Diencephalon (tissue), 2 donors: ENCODE results near the gene CCNG2.

DNA sequence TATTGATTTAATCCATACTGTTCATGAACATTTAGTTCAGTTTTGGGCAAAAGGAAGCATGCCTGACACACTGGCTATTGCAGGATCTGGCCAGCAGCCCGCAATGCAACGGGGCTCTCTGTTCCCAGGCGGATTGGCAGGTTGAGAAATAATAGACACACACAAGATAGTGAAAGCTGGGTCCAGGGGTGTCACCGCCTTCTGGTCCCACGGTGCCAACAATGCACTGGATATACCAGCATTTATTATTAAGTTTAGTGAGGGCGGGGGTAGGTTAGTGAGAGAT is 24.9 kb upstream of the STBD1 start:
- RAMPAGE, long total RNA: no peak

DNA sequence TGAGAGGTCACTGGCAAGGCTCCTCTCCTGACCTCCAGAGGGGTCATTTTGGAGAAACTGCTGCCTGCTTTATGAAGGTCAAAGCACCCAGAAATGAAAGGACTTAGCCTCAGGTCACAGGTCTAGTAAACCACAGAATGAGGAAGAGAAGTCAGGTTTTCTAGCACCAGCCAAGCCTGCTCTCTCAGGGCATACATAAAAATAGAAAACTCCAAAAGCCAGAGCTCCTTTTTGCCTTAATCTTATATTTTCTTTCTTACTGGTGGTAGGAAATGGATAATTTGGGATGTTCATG is 134.2 kb downstream of the SHROOM3 start:
- RAMPAGE, long total RNA: no peak

- RAMPAGE, long total RNA: no peak
These were observed 151.0 kb downstream of the SHROOM3 start for GRCh38 chr4:76585862-76586658.

DNA sequence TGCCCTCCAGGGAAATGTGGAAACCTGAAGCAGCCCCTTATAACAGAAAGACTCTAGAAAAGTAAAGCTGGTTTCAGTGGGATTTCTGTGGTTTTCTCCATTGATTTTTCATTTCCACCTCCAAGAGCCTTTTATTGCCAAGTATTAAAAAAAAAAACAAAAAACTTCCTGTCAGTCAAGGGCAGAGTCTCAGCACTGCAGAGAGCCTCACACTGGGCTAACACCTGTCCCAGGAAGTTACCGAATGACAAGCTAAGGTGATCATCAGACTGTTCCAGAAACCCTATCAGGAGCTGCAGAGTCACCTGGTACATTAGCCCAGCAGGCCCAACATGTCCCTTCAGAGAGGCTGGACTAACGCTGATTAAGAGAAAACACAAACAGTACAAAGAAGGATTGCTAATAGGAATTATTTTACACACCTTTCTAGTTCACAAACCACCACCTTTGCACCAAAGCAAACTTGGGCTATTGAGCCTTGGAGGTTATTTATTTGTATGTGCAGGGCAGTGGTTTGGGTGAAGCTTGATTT is 186.0 kb downstream of the SHROOM3 start:
- RAMPAGE, long total RNA: no peak

DNA sequence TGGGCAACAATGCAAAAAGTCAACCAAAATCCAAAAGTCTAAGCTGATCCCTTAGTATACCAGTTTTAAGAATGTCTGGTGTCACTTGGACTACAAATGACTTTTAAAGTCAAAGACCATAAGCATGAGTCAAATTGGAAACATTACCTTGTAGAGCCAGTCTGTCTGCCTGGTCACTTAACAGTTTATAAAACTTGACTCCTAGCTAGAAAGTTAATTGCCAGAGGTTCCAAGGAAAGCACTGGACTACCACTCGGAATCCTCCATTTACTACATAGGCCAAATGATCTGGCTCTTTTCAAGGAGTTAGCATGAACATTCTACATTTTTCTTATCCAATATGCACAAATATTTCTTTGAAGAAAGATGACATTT is 188.2 kb downstream of the SHROOM3 start:
- RAMPAGE, long total RNA: no peak

DNA sequence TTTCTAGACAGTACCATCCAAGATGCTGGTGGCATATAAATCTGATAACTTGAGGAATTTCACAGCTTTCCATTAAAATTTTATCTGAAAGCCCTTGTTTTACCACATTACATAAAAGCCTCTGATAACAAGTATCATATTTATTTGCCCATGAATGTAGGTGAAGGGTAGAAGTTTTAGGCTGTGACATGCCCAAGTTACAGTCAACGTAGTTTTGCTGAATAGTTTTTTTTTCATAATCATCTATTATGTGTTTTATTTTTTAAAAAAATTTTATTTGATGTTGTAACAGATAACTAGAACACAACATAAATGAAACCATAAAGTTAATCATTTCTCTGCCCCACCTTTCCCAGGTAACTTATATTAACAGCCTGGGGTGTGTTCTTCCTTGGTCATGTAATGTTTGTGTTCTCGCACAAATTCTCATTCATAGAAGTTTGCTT is 215.0 kb downstream of the SOWAHB start:
- RAMPAGE, long total RNA: no peak

- RAMPAGE, long total RNA: no peak
These were observed 181.9 kb downstream of the SOWAHB start for GRCh38 chr4:76715727-76716715.

DNA sequence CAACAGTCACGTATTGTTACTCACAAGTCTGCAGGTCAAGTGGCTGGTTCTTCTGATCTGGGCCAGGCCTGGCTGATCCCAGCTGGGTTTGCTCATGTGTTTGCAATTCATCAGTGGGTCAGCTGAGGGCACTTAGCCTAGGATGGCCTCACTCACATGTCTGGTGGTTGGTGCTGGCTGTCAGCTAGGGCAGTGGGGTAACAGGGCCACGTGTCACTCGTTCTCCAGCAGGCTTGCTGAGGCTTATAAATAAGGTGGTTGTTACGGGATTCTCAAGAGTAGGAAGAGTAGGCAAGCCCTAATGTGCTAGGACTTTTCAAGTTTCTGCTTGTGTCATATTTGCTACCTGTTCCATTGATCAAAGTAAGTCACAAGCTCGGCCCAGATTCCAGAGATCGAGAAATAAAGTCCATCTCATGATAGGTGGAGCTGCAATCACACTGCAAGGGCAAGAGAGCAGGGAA is 88.1 kb downstream of the SOWAHB start:
- RAMPAGE, long total RNA: no peak

DNA sequence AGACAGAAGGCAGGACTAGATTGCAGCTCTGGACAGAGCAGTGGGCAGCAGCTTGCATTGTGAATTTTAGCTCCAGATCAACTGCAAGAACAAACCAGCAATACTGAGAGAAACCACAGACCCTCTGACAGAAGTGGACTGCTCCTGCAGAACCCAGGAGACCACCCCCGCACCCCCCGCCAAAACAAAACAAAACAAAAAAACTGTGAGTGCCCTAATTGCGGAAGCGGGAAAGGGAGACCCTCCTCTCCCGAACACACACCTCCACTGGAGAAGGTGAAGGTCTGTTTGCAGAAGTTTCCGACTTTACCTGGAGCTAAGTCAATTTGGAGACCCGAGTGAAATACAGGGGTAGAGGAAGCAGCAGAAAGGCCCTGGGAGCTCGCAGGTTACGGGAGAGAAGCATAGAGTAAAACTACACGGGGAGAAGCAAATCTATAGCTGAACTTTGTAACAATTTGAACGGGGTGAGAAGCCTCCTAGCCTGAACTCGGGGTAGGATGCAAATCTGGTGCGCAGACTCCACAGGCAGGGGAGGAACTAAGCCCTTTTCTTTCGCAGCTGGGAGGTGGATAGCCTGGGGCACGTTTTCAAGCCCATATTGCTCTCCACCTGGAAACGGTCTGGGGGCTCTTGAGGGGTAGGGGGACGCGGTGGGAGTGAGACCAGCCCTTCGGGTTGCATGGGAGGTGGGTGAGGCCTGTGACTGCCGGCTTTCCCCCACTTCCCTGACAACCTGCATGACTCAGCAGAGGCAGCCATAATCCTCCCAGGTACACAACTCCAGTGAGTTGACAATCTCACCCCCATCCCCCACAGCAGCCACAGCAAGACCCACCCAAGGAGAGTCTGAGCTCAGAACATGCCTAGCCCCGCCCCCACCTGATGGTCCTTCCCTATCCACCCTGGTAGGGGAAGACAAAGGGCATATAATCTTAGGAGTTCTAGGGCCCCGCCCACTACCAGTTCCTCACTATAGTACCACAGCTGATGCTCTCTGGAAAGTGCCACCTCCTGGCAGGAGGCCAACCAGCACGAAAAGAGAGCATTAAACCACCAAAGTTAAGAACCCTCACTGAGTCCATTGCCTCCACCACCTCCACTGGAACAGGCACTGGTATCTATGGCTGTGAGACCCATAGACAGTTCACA is 30.0 kb downstream of the SOWAHB start:
- RAMPAGE, long total RNA: no peak

- RAMPAGE, long total RNA: no peak
These were observed 35.2 kb downstream of the SEPTIN11 start for GRCh38 chr4:76984535-76985406.

DNA sequence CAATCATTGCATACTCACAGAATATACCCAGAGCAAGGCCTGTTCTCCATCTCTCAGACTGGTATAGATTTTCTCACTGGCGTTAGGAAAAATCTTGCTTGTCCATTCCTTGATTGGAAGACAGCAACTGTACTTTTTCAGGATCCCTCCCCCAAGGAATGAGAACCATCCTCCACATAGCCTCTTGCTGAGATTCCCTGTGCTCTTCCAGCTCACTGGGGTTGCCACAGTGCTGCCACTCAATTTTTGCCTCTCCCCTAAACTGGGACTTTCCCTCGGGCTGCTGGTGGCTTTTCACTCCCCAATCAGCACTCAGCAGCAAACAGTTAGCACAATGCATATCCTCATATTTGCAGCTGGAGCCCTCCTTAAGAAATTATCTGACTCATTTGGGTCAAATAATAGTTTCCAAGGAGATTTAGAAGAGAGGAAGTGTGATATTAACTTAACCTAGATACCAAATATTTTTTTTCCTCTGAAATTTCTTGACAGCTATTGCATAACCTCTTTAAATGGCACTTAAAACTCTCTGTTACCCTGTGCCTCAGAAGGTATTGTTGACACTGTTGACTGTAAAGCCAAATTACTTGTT is 57.8 kb downstream of the SEPTIN11 start:
- RAMPAGE, long total RNA: no peak

GRCh38 chr4:77037314-77037943 is 38.4 kb downstream of the CCNI start:
- RAMPAGE, long total RNA: no peak

GRCh38 chr4:77050020-77050492 is 25.7 kb downstream of the CCNI start:
- RAMPAGE, long total RNA: no peak

DNA sequence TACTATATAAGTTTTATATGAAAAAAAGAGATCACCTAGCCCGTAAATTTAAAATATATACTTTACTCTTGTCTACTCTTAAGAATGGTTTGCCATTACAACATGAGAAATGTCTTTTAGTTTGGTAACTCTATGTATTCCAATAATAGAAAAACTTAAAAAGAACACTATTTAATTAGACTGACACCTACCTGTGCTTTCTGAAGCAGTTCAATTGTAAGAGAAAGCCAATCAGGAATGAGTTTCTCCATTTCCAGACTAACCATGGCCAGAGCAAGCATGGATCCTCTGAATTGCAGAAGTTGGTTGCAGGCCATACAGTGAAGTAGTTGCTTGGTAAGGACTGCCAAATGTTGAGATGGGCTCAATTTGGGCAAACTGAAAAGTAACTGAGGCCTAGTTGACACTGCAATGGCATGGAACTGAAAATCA is 20.8 kb downstream of the CCNI start:
- RAMPAGE, long total RNA: no peak

DNA sequence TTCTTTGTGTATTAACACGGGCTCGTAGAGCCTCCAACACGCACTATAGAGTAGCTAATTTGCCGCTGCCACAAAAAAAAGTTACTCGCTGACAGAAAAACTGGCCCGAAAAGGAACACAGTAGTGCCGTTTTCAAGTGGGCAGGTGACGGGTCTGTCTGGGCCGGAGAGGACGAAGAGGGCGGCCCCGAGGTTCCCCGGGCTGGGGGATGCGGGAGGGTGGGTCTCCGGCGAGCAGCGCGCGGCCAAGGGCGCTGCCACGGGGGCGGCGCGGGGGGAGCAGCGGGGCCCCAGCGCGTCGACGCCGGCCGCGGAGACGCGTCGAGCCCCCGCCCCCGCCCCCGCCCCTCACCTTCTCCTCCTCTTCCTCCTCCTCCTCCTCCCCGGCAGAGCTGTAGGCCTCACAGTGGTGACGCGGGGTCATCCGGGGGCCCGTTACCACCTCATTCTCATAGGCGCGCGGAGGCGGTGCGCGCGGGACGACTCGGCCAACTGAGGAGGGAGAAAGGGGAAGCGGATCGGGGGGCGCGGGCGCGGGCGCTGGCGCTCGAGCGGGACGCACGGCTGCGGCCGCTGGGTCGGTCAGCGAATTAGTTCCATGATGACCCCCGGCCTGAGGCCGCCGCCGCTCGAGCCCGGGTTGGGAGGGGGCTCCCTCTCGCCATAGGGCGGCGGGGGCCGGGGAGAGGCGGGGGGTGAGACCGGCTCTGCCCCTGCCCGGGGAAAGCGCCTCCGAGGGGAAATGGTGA is 494 bp downstream of the CCNI start:
- RAMPAGE, long total RNA: no peak

DNA sequence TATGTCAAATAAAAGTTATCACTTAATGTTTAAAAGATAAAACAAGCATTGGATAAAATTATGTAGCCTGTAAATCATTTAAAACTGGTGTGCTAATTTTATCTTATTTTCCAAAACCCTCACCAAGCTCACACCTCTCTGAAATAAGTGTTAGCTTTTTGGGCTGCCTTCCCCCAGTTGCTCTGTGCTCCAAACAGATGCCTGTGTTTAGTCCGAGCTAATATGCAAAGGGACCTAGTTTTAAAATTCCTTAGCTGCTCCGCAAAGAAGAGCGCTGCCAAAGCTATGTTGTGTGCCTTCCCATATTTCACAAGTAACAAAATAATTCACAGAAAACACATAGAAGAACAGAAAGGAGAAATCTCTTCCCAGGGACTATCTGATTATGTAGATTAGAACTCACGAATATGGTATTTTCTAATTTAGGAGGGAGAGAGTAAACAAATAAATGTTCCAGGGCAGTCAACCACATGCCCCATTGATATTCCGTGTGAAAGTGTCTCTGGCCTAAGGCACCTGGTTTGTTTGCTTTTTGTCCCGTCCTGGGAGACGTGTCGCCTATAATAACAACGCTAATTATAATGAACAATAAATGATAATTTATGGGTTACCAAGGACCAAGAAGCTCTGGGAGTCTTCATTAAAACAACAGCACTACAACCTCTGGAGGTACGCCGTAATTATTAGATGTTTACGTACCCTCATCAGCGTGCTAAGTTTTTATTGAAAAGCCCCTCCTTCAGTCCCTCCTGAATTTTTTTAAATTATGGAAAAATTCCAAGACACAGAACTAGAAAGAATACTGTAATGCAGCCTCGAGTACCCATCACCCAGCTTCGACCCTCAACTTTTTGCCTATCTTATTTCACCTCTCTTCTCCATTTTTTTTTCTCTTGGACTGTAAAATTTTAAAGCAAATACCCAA is 1.2 kb upstream of the CCNG2 start:
- RAMPAGE, long total RNA: no peak

DNA sequence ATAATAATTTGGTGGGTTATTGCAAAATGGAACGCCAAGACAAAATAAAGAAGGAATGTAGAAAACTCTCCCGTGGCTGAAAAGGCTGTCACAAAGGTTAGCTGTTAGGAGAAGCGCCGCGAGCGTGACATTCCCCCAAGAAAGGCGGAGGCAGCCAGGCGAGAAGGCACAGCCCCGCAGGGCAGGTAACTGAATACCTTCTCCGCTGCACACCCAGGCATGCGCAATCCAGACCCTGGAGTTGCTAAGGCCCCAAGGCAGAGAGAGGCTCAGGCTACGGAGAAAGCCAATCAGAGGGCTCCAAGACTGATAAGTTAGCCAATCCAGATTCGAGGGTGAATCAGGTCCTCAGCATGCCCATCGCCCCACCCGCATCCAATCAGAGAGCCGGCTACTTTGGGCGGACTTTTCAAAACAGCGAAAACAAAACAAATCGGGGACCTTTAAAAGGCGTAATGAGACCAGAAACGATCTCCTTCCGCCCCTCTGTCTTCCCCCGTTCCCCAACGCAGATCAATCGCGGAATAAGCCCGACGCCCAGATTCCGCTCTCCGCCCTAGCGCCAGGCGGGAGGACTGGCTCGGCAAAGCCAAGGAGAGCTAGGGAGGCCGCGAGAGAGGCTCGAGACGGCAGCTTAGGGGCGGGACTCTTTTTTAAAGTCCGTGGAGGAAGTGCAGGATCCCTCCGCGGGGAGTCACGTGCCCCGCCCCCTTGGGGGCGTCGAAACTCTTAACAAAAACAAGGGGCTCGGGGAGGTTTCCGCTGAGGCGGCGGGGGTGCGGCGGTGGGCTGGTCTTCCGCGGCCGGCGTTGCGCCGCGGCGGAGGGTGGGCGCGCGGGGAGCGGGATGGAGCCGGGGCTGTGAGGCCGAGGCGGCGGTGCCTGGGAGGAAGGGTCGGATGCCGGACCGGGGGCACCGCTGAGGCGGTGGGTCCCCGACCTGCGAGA is at the start of gene CCNG2:
TSS of gene CCNG2 (plus strand) at position 726 of the 947 bp plus-strand sequence.
- RAMPAGE, long total RNA: no peak

DNA sequence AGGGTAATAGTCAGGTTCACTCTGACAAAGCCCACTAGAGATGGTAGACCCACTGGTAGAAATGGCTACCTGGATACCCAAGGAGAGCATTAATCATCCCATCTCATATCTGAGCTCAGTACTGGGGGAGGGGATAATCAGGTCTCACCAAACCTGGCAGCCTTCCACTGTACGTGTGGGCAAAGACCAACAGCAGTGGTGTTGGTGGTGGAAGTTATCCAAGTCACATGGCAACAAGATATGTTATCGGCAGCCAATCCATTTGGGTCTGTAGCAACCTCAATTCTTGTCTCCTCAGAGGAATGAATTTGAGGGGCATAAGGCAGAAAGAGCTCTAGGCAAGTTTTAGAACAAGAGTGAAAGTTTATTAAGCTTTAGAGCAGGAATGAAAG is 67.0 kb upstream of the CXCL13 start:
- RAMPAGE, long total RNA: no peak

- RAMPAGE, long total RNA: no peak
These were observed 32.2 kb downstream of the MRPL1 start for GRCh38 chr4:77894739-77895243.

GRCh38 chr4:78551189-78551508 is 421 bp upstream of the ANXA3 start:
- RAMPAGE, long total RNA: no peak